Upper lobe of left lung (tissue), 5 donors: Measurements from ENCODE around the gene LPCAT4.

GRCh38 chr15:31402485-31403141 lies 76.0 kb downstream of the KLF13 start:
- PRO-cap, 2 experiments = peak in 1 of 2 experiments; most common plus-strand start chr15:31403005 (in 1)
- RAMPAGE, long total RNA, 4 experiments = no peak in any of the 4 experiments

- PRO-cap, 2 experiments = no peak in any of the 2 experiments
- RAMPAGE, long total RNA, 4 experiments = no peak in any of the 4 experiments
Observed at GRCh38 chr15:31435896-31436917, 109.6 kb downstream of the KLF13 start.

- PRO-cap, 2 experiments = no peak in any of the 2 experiments
- RAMPAGE, long total RNA, 4 experiments = no peak in any of the 4 experiments
Observed at GRCh38 chr15:31484034-31484383, 157.4 kb downstream of the KLF13 start.

DNA sequence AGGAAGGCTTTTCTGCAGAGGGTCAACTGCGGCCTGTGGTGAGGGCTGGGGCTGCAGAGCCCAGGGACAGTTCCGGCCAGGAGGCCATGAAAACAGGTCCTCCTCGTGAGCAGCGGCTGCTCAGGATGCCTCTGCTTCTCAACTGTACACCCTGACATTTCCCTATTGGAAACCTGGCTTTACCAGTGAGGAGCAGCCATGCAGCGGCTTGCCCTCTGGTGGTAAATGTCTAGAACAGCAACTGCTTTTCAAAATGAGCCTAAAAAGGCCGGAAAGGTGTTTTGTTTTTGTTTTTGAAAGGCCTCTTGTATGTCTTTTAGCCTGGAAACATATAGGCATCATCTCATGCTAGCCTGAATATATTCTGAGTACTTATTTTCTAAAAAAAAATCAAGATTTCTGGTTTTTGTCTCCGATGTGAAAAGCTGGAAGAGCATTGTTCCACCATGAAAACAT lies 163.4 kb downstream of the KLF13 start:
- PRO-cap, 2 experiments = no peak in any of the 2 experiments
- RAMPAGE, long total RNA, 4 experiments = no peak in any of the 4 experiments

DNA sequence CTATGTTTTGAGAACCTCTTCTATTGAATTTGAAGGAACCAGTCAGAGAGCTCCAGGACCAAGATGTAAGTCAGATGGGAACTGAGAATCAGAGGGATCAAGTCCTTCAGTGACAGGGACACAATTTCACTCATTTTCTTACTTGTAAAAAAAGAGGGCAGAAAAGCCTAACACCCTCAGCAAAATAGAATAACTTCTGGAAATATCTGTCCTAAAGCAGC lies 175.5 kb downstream of the KLF13 start:
- PRO-cap, 2 experiments = no peak in any of the 2 experiments
- RAMPAGE, long total RNA, 4 experiments = no peak in any of the 4 experiments

GRCh38 chr15:31923216-31923595 lies 52.7 kb upstream of the OTUD7A start:
- PRO-cap, 2 experiments = no peak in any of the 2 experiments
- RAMPAGE, long total RNA, 4 experiments = no peak in any of the 4 experiments

DNA sequence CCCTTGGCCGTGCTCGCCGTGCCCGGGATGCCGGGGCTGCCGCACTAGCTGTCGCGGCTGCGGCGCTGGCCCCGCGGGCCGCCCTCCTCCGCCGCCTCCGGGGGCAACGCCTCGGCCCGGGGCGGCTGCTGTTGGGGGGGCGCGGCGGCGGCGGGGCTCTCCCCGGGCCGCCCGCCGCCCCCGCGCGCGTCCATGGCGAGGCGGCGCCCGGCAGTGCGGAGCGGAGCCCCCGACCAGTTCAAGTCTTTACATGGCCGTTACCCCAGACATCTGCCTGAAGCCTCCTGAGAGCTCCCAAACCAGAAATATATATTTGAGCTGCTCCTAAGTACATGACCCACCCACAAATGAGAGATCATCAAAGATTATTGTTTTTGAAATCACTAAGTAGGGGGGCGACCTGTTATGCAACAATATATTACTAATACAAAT lies 87.6 kb downstream of the GOLGA8K start:
- PRO-cap, 2 experiments = no peak in any of the 2 experiments
- RAMPAGE, long total RNA, 4 experiments = no peak in any of the 4 experiments

DNA sequence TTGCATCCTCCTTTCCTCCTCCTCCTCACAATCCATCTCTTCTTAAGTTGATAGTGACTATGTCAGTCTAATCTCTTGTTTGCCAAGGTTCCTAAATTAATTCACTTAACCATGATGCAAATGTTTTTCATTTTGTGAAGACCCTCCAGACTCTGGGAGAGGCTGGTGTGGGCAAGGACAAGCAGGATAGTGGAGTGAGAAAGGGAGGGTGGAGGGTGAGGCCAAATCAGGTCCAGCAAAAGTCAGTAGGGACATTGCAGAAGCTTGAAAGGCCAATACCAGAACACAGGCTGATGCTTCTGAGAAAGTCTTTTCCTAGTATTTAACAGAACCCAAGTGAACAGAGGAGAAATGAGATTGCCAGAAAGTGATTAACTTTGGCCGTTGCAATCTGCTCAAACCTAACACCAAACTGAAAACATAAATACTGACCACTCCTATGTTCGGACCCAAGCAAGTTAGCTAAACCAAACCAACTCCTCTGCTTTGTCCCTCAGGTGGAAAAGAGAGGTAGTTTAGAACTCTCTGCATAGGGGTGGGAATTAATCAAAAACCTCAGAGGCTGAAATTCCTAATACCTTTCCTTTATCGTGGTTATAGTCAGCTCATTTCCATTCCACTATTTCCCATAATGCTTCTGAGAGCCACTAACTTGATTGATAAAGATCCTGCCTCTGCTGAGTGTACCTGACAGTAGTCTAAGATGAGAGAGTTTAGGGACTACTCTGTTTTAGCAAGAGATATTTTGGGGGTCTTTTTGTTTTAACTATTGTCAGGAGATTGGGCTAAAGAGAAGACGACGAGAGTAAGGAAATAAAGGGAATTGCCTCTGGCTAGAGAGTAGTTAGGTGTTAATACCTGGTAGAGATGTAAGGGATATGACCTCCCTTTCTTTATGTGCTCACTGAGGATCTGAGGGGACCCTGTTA lies 14.2 kb downstream of the GREM1 start:
- PRO-cap, 2 experiments = no peak in any of the 2 experiments
- RAMPAGE, long total RNA, 4 experiments = no peak in any of the 4 experiments

DNA sequence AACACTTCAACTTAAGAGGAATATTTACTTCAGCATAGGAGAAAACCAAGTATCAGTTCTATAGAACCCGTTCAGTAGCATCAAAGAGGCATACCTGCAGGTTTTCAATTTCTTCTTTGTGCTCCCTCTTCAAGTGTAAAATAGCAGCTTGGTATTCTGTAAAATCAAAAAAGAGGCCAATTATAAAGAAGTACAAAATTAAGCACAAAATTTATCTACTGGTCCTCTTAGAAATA lies 186.7 kb downstream of the FMN1 start:
- PRO-cap, 2 experiments = no peak in any of the 2 experiments
- RAMPAGE, long total RNA, 4 experiments = no peak in any of the 4 experiments

DNA sequence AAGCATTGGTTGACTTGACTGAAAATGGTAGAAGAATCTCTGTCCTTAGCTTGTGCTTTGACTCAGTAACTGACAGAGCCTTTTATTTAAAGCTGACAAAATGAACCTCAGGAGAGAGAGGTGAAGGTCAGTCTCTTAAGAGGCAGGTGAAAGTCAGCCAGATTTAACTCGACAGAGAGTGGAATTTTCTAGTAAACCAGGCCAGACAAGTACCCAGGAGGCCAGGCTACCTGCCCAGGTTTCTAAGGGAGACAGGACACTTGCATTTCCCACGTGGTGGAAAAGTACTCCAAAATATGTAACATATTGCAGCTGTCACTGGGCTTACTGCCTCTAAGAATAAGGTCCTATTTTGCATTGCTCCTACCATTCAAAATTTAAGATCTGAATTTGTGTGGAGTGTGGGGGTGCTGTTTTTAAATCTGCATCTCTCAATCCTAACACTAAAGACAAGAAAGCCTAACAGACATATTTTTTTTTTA lies 167.9 kb downstream of the FMN1 start:
- PRO-cap, 2 experiments = no peak in any of the 2 experiments
- RAMPAGE, long total RNA, 4 experiments = no peak in any of the 4 experiments

DNA sequence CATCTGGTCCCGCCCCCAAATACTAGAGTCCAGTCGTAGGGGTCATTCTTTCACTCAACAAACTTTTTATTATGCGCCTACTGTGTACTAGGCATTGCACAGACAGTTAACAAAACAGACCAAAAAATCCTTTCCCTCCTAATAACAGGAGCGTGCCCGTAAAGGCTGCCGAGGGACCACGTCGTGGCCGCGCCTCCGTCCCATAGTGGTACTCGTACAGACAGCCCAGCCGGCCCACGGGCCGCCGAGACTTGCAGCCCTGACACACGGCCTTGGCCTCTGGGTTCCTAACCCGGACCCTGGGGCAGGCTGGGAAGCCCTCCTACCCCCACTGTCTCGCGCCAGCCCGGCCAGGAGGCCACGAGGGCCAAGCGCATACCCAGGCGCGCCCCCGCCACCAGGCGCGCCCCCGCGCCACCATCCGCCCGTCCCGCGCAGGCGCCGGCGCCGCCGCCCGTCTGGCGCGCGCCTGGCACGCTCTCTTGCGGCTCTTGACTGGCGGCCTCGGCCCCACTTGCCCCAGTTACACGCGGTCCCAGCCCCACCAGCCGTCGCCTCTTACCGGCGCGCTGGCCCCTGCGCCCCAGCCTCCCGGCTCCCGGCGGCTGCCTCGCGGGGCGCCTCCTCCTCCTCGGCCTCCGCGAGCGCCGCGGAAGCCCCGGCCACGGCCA lies 651 bp downstream of the AVEN start:
- PRO-cap, 2 experiments = peak in 2 of 2 experiments; most common plus-strand start position 522 of the sequence (in 2); most common minus-strand start position 400 of the sequence (in 1)
- RAMPAGE, long total RNA, 4 experiments = no peak in any of the 4 experiments

- PRO-cap, 2 experiments = no peak in any of the 2 experiments
- RAMPAGE, long total RNA, 4 experiments = no peak in any of the 4 experiments
Observed at GRCh38 chr15:34039492-34040125, 605 bp upstream of the AVEN start.

- PRO-cap, 2 experiments = no peak in any of the 2 experiments
- RAMPAGE, long total RNA, 4 experiments = start-site peak on the minus strand in 1 of 4 experiments, at chr15:34291547-34291923 at its widest, 9 reads per replicate
Observed at GRCh38 chr15:34291551-34292013, 46.0 kb downstream of the SLC12A6 start.

DNA sequence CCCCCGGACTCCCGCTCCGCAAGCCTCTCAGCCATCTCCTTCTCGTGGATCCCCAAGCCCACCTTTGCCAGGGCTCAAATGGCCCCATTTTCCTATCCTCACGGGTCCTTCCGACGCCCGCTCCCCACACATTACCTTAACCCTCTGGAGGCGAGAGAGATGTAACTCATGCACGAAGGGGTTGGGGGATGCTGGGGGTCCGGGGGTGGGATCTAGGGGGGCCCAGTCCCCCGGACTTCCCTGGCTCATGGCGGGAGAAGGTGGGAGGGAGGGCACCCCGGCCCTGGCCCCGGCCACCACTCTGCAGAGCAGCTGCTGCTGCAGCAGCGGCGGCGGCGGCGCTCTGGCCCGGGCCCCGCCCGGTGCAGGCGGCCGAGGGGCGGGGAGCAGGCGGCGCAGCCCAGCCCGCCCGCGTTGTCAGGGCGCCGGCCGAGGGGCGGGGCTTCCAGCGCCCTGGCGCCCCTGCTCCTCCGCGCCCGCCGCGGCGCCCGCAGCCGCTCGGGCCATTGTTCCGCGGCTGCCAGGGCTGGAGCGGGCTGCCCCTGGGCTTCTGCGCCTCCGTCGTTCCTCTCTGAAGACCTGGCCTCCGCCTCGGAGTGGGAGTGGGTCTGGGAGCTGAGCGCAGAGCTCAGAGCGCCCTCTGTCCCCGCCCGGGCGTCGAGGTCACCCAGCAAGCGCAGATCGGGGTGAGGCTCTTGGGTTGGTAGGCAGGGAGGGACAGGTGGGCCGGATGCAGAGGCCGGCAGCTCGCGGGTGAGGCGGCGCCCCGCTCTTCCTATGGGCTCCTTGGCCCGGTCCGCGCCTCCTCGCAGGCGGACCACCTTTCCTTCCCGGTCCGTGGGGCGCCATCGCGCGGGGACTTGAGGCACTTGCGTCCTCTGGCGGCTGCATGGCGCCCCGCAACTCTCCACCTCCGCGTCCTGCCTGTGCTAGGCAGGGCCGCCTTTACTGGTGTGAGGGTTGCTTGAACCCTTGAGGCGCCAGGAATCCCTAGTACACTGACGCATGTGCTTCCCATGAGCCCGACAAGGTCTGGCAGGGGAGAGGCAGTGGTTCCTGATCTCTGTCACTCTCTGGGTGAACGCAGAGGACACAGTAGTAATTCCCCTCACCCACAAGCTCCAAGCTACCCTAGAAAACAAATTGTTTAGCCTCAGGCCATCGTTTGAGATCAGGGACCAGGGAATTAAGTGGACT lies at the start of gene LPCAT4:
Gene LPCAT4 (minus strand): TSS at position 345 of the 1,197 bp plus-strand sequence.
- PRO-cap, 2 experiments = peak in 2 of 2 experiments; most common plus-strand start position 448 of the sequence (in 1); most common minus-strand start position 298 of the sequence (in 1)
- RAMPAGE, long total RNA, 4 experiments = start-site peak on the minus strand in 3 of 4 experiments, centred at positions 338 to 508 of the sequence, 12 to 18 reads per replicate

DNA sequence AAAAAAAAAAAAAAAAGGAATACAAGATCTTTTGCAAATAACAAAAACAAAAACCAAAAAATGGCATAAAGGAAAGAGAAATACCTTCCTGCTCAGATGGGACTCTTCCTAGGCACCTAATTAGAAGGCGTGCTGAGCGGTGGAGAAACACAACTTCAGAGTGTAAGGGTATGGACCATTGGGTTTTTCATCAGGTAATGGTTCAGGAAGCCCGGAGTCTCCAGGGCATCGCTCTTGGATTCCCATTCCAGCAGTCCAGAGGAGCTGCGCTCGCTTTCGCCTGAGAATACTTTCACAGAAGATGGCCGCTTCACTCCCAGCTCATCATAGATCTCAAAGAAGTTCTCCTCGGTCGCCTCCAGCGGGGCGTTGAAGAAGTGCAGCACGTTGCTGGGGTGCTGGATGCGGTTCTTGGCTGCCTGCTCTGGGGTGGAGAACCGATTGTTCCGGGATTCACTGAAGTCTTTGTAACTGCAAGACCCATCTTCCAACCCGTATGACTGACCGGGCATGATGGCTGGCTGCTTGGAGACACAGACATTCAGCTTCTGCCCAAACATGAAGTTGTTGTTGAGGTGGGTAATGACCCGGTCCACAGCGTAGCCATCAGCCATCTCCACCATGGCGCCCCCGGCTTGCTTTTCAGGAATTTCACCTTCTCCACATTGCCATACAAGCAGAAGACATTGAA lies 51.4 kb upstream of the GOLGA8A start:
- PRO-cap, 2 experiments = no peak in any of the 2 experiments
- RAMPAGE, long total RNA, 4 experiments = no peak in any of the 4 experiments

GRCh38 chr15:34652480-34653440 lies 69.3 kb upstream of the GOLGA8B start:
- PRO-cap, 2 experiments = no peak in any of the 2 experiments
- RAMPAGE, long total RNA, 4 experiments = no peak in any of the 4 experiments

GRCh38 chr15:34662933-34663574 lies 79.6 kb upstream of the GOLGA8B start:
- PRO-cap, 2 experiments = no peak in any of the 2 experiments
- RAMPAGE, long total RNA, 4 experiments = no peak in any of the 4 experiments

GRCh38 chr15:34788916-34789191 lies 6.5 kb downstream of the ACTC1 start:
- PRO-cap, 2 experiments = no peak in any of the 2 experiments
- RAMPAGE, long total RNA, 4 experiments = no peak in any of the 4 experiments

- PRO-cap, 2 experiments = peak in 1 of 2 experiments; most common minus-strand start chr15:35069097 (in 1)
- RAMPAGE, long total RNA, 4 experiments = no peak in any of the 4 experiments
Observed at GRCh38 chr15:35068805-35069359, 16.2 kb downstream of the NANOGP8 start.

- PRO-cap, 2 experiments = no peak in any of the 2 experiments
- RAMPAGE, long total RNA, 4 experiments = no peak in any of the 4 experiments
Observed at GRCh38 chr15:35080908-35081384, 4.1 kb downstream of the NANOGP8 start.